ENCODE measurements around the gene IL4.

DNA sequence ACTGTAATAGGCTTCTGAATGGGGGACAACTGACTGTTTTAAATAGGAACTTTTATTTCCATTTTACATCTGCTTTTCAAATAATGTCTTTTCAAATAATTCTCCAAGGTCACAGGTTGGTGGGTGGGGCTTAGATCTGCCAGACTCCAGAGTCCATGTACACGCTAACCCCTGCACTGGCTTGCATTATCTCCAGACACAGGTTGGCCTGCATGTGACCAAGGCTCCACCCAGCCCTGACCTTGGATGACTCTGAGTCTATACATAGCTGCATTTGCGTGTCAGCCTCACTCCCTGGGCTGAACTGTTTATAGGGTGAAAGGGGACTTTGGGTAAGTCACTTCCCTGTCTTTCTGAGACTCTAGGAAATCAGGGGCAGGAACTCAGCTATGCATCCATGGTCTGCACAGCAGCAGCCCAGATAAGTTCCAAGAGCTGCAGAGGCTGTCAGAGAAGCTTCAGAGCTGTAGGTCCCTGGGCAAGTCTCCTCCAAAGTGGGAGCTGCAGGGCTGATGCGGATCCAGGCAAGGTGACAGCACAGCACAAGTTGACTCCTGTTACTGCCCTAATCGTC lies 53.2 kb downstream of the SLC22A5 start:
- PRO-cap, result no peak

DNA sequence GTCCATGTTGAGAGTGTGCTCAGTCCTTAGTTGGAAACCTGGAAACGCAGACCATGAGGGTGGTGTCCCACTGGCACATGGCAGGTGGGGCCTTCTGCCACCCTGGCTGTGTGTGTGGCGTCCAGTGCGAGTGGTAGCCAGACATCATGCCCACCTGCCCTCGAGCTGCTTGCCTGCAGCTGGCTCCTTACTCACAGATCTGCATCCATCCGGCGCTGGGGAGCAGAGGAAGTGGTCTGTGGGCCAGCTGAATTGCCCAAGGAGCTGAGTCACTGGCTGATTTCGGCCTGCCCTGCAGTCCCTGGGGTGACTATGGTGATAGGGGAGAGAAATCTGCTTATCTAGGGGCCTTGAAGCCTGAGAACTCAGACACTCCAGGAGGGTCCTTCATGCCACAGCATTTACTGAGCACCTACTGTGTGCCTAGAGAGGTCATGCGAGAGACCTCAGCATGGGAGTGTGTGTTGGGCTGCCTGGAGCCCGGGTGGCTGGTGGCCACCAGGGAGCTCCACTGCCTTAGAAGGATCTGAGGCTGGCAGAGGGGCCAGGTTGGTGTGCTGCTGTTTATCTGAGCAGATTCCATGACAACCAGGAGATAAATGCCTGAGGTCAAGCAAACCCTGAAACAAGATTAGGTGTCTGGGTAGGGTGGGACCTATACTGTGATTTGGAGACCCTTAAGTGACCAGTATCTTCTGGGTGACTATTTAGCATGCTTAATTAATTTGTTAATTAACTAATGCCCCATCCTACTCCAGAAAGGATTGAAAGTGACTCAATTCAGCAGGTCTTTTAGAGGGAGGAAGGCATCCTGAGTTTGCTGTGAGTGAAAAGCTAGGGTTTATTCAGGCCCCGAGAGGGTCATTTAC lies 57.2 kb downstream of the SLC22A5 start:
- PRO-cap, result unidirectional peak, minus-strand start at position 528 of the sequence

DNA sequence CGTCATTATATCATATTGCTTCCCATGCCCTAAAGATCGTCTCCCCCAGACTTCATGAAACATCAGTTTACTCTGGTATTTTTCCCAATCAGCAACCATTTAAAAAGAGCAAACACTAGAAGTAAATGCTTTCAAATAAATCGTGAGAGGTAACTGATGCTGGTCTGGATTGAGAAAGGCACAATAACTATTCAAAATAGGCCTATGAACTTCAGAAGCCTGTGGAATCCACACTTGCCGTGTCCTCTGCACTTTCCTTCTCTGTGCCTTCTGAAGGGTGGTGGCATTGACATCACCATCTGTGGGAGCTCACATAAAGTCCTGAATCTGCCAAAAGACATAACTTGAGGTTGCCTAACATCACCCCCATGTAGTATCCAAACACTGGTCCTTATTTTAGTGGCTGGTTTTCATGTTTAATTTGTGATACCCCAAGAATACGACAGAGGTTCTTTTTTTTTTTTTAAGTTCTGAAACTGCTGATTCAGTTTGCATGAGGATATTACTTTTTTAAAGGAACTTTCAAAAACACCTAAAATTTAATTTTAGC lies 59.8 kb downstream of the IRF1 start:
- PRO-cap, result no peak

GRCh38 chr5:132463086-132463859 lies 27.3 kb downstream of the IRF1 start:
- PRO-cap, result no peak

GRCh38 chr5:132465021-132465696 lies 25.4 kb downstream of the IRF1 start:
- PRO-cap, result no peak

GRCh38 chr5:132471331-132472552 lies 18.8 kb downstream of the IRF1 start:
- PRO-cap, result no peak

- PRO-cap, result no peak
These were observed 12.7 kb downstream of the IRF1 start for GRCh38 chr5:132477921-132478307.

- PRO-cap, result no peak
These were observed 924 bp downstream of the RAD50 start for GRCh38 chr5:132557527-132558275.

- PRO-cap, result no peak
These were observed 37.9 kb downstream of the RAD50 start for GRCh38 chr5:132594574-132595237.

GRCh38 chr5:132666169-132666976 lies 7.4 kb upstream of the IL4 start:
- PRO-cap, result no peak

- PRO-cap, result no peak
These were observed at the start of gene IL4 for GRCh38 chr5:132673905-132674606. Gene IL4, plus strand, starts transcription at chr5:132673989.

DNA sequence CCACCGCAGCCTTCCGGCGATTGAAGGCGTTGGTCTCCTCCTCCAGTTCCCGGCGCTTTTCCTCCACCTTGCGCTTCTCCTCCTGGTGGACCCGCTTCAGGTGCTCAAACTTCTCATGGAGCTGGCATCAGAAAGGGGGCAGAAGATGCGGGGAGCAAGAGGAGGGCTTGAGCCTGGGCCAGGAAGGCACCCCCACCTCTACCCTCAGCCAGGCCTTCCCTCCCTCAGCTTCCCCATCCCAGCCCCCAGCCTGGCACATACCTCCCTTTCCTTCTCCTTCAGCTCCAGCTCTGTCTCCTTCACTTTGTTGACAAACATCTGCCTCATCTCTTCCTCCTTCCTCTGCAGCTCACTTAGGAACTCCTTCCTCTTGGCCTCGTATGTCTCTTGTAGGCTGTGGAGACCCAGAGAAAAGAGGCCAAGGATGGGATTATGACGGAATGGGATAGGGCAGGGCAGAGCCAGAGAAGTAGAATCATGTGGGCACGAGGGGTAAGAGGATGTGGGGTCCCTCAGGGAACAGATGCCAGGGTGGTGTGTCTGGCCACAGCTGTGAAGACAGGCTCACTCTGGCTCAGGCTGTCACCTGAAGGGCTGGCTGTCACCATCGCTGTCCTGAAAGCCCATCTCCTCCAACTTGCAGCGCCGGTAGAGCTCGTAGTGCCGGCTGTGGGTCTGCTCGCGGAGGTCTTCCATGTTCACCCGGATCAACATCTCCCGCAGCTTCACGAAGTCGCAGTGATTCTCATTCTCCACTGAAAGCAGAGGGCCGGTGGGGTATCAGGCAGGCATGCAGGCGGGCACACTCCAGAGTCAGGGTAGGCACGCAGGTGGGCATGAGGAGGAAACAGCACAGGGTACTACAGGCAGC lies 13.9 kb downstream of the CCNI2 start:
- PRO-cap, result no peak

DNA sequence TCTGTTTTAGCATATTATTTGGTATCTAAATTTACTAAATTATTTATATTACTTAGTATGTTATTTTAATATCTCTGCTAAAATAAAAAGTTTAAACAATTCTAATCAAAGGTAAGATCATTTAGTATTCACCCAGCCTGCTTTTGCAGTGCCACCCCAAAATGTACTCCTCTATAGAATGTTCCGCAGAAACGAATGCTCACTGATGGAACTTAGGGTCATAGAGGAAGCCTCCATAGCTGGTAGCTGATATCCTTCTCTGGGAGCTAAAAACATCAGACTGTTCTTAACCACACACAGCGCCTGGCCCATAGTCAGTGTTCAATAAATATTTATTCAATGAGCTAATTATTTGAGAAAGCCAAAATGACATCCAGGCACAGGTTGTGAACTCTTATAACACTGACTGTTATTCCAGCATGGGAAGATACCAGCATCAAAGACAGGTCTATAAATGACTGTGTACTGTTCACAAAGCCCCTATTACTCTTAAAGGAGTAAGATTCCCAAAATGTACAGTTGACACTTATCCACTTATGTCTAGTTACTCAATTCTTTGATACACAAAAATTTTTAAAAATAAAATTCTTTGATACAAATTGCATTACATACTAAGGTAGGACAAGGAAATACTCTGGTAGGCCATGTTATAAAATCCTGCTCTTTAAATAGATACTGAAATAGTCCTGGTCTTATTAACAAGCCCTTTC lies 12.9 kb downstream of the GDF9 start:
- PRO-cap, result no peak

- PRO-cap, result no peak
These were observed 21.2 kb downstream of the AFF4 start for GRCh38 chr5:132942239-132942720.

GRCh38 chr5:132943113-132943872 lies 20.1 kb downstream of the AFF4 start:
- PRO-cap, result no peak

DNA sequence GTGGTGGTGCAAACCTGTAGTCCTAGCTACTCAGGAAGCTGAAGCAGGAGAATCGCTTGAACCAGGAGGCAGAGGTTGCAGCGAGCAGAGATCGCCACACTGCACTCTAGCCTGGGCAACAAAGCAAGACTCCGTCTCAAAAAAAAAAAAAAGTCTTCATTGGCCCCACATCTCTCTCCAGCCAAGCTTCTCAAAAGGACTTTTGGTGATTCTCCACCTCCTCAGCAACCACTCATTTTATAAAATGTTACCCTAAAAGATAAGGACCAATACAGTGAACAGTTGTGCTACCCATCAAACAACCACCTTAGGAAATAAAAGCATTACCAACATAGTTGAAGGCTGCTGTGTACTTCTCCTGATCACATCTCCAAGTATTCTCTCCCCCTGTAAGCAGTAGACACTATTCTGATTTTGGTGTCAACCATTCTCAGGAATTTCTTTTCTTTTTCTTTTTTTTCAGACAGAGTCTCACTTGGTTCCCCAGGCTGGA lies 12.3 kb downstream of the AFF4 start:
- PRO-cap, result no peak

DNA sequence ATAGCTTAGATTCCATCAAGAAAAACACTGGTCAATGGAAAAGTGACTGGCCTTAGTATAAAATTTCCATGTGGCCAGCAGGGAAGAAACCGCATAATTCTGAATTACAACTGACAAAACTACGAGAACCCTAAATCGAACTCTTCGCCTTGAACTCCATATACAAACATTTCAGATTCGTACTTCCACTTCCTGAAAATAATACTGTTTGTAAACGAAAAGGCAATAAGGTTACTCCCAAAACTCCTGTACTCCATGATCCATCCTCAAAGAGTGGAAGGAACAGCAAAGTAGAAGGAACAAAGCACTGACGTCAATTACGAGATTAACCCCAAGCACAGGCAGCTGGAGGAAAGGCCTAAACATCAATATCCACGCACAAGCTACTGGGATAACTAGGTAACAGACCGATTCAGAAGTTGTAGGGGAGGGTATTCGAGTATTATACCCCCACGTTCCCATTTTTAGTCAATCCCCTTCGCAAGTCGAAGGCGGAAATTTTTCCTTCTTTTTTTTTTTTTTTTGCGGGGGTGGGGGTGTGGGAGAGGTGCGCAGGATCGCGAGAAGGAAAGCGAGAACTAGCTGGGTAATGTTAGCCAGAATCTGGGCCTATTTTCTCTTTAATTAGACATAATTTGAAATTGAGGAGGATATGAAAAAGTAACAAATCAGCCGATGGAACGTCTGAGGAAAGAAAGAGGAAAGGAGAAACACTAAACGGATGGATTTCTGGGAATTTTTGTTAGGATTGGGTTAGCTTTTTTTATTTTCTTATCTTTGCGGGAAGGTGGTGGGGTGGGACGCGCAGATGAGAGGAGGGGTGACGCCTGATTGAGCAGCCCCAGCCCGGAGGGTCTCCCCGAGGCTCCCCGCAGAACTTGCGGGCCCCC lies 892 bp downstream of the AFF4 start:
- PRO-cap, result bidirectional peak, plus-strand start at position 269 of the sequence, minus-strand start at position 275 of the sequence

- PRO-cap, result no peak
These were observed 5.2 kb upstream of the HSPA4 start for GRCh38 chr5:133046418-133047108.

DNA sequence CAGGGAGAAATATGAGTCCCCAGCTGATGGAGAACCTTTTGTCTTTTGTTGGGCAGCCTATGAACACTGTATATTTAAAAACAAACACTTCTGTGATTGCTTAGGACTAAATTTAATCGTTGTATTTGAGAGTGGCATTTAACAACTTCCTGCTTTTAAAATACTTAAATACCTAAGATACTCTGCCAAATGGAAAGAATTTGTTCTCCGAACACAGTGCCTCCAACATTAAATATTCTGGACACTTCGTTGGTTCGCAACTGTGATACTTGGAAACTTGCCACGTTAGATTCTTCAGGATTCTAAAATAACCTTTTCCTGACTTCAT lies 2.7 kb upstream of the HSPA4 start:
- PRO-cap, result no peak

- PRO-cap, result bidirectional peak, plus-strand start at chr5:133052893, minus-strand start at chr5:133052717
These were observed 928 bp downstream of the HSPA4 start for GRCh38 chr5:133052535-133053347.

Data from endodermal cell (in vitro differentiated cells).